Panc1 (cell line): ENCODE results near the genes LTC4S, BTNL8 and TRIM52.

GRCh38 chr5:179793336-179794576 is at the start of gene LTC4S:
TSS of gene LTC4S (plus strand) at chr5:179793986.
- RRBS, 2 experiments = no CpG with 5 or more reads among the region's 23 CpGs

DNA sequence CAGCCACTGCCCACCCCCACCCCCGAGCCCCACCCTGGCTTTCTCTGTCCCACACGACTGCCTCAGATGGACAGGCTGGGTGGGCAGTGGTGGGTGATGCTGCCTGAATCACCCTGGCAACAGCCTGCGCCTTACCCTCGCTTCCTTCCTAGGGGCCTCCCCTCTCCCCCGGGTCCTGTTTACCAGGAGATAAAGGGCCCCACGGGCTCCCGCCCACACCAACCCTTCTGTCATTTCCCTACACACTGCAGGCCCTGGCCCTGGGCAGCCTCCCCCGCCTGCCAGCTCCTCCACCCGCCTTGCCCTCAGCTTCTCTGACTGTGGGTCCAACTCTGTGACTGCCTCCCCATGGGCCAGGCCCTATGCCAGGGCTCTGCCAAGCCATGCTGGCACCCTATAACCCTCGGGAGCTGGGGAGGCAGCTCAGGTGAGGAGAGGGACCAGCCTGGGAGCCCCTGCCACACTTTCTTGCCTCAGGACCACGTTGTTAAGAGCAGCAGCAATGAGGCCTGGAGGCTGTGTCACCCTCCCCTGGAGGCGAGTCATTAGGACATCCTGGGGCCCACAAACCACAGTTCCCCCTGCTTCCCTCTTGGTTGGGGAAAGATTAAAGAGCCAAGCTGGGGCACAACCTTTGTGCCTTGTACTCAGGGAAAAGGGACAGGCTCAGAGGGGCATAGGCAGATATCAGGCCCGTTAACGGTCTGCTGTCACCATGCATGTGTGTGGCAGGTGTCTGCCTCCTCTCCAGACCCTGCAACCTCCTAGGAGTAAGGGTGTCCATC is 2.9 kb downstream of the MGAT4B start:
- RRBS, 2 experiments = no CpG with 5 or more reads among the region's 14 CpGs

DNA sequence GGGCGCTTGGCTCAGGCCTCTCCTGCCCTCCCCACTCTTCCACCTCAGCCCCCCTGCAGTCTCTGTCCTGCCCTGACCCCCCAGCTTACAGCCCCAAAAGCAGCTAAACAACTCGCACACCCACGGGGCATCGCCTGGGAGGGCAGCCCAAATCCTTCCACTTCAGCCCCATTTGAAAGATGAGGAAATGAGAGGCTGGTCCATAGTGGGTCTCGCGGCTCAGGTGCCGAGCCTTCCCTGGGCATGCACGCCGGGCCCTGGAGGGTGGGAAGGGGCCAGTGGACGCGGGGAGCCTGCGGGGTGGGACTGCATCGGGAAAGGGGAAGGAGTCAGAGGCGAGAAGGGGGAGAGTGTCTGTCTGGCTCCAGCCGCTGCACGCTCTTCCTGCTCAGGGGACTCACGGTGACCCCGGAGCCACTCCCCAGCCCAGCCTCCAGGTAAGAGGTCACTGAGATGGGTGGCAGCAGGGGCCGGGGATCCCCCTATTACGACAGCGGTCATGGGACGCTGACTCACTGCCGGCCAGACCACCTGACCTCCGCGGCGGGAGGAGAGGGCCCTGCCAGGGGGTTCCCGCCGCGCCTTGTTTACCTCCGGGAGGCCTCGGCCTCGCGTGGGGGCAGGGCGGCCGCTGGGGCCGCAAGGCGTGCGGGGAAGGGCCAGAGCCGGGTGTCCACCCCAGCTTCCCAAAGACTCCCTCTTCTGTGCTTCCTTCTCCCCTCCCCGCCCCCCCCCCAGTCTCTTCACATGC is 1.9 kb upstream of the SQSTM1 start:
- RRBS, 2 experiments = under 1 to 3% methylated on average over 18 to 21 of the region's 40 CpGs

GRCh38 chr5:179835866-179836491 is 15.3 kb downstream of the SQSTM1 start:
- RRBS, 2 experiments = no CpG with 5 or more reads among the region's 7 CpGs

- RRBS, 2 experiments = no CpG with 5 or more reads among the region's 24 CpGs
Observed at GRCh38 chr5:179836492-179837612, 16.1 kb downstream of the SQSTM1 start.

DNA sequence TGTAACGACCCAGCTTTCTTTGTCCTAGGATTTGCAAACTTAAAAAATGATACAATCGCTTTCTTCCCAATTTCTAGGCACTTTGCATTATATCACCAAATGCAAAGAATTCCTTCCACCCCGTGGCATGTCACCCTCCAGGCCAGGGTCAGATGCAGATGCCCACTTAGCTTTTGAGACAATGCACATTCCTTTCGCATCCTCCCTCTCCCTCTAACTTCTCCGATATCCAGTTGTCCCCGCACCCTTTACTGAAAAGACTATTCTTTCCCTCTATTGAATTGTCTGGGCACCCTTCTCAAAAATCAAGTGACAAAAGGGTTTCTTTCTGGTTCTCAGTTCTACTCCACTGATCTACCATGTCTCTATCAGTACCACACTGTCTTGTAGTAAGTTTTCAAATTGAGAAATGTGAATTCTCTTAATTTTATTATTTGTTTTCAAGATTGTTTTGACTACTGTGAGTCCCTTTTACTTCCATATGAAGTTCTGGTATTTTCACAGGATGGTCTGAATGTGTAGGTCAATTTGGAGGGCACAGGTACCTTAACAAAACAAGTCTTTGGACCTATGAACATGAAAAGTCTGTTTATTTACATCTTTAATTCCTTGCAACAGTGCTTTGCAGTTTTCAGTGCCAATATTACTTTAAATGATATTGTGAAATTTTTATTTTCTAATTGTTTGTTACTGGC is 17.2 kb downstream of the RNF130 start:
- RRBS, 2 experiments = no CpG with 5 or more reads among the region's 6 CpGs

DNA sequence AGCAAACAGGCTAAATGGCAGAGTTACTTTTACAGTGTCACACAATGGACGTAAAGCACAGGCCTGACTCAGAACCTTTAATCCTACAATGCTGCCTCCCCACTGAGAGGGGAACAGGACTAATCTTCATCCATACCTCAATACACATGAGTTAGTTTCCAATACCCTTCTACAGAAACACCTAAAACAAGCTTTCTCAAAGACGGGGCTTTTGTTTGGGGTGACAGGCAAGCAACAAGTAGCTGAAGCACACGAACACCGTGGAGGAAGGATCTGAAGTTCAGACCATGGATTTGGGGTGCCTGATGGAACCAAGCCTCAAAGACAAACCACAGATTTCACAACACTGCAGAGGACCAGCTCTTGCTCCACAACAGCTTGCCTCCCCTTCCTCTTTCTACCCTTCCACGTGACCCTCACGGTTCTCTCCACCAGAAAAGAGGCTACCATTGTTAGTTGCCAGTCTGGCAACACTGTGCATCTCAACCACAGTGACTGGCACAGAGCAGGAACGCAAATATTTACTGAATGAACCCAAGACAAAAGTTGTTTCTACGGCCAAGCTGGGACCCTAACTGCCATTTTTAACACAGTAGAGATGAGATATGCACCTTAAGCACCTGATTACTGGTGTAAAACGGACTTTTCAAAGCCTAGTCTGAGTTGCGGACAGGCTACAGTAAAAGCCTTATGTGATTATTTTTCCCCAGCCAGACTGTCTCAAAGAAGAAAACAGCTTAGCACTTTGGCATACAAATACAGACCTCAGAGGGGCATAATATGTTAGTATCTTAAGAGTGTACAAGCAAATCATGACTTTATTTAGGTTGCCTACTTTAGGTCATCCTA is 1.6 kb downstream of the RNF130 start:
- RRBS, 2 experiments = no CpG with 5 or more reads among the region's 10 CpGs

DNA sequence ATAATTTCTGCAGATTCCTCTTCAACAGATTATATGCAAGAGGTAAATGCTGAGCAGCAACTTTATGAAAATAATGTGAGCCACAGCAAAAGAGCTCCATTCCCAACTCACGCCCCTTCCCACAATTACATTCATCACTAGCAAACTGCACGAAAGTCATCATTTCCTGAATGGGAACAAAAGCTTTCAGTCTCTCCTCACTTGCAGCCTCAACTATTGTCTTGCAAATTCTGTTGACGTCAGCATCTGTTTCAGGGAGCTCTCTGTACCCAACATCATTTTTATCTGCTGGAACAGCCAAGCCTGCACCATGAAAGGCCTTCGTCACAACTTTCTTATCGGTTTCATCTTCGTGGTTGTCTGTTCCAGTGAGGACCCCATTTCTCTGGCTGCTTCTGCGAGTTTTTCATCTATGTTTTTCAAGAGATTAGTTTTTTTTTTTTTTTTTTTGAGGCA is 14.2 kb upstream of the RNF130 start:
- RRBS, 2 experiments = no CpG with 5 or more reads among the region's 7 CpGs

DNA sequence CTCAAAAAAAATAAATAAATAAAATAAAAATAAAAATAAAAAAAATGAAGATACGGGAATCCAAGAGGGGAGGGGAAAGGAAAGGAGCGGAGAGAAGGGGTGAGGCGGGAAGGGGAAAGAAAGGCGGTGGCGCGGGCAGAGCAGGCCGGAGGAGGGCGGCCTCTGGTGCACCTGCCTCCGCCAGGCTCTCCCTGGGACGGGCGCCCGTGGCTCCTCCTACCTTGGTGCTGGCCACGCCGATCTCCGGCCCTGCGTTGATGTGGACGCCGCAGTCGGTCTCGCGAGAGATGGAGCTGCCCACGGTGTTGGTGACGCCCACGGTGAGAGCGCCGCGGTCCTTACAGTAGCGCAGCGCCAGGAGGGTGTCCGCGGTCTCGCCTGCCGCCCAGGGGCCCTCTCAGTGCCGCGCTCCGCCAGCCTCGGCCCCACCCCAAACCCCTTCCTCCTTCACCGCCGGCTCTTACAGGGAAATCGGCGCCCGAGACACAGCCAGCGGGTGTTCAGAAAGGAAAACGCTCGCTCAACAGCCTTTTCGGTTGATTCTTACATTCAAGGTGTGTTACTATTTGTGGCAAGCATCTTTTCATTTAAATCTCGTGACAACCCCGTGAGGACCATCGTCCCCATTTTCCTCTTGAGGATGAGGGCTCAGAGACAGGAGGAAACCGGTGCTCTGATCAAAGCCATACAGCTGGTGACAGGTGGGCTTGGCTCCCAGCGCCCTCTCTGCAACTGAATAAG is 21.9 kb upstream of the MAPK9 start:
- RRBS, 2 experiments = 81 to 90% methylated on average over 6 of the region's 51 CpGs

DNA sequence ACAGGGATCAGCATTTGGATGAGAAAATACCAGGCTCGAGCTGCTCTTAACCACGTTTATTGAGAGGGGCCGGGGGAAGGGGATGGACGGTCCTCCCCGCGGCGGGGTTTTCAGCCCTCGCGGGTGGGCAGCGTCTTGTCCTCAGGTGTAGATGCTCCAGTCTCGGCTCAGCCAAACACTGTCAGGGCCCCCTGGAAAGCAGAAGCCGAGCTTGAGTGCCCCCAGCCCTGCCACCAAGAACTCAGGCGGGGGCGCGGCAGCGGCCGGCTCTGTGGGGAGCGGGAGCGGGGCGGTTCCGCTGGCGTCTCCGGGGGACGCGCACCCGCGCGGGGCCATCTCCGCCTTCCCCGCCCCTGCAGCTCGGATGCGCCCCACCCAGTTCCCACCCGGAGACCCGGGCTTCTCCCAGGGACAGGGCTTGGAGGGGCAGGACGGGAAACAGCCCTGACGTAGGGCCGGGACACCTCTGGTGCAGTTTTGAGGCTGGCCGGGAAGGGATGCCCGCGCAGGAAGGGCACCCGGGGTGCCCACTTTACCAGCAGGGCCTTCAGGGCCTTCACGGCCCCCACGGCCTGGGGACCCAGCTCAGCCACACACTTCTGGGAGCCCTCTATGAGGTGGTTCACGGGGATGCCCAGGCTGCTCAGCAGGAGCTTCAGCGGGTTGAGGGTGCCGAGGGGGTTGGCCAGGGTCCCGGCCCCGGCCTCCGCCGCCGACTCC is 1.1 kb downstream of the SCGB3A1 start:
- RRBS, 2 experiments = 12 to 19% methylated on average over 20 of the region's 51 CpGs

DNA sequence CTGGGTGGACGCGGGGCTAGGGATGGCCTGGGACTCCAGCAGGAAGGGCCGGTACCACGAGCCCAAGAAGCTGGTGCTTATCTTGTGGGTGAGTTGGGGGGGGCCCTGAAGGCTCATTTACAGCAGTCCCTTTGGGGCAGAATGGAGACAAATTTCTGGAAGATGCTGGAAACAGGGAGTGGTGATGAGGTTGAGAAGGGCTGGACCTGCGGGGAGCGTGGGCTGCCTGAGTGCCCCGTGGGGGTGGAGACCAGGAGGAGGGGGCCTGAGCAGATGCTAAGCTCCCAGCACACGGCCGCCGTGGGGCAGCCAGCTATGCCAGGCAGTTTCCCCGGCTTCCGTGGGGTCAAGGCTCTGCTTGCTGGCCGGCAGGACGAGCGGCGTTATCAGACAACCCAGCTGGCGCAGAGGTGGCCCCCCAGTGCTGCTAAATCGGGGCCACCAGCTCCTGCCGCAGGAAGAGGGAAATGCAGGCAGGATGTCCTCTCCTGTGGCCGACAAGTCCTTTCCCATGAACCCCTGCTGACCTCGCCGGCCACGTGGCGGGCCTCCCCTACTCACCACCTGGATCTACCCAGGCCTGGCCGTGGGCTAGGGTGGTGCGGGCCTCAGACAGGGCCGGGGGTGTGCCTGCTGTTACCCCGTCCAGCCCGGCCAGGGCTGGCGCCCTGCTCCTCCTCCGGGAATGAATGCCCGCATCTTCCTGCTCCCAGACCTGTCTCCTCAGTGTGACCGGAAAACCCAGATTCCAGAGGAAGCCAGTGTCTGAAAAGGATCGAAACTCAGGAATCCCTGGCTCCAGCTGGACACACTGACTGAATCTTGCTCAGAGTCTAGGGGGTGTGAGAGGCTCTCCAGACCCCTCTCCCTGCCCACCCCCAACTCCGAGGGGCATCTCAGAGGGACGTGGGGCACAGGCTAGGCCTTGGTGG is 4.1 kb downstream of the FLT4 start:
- RRBS, 2 experiments = 53 to 72% methylated on average over 9 of the region's 36 CpGs

DNA sequence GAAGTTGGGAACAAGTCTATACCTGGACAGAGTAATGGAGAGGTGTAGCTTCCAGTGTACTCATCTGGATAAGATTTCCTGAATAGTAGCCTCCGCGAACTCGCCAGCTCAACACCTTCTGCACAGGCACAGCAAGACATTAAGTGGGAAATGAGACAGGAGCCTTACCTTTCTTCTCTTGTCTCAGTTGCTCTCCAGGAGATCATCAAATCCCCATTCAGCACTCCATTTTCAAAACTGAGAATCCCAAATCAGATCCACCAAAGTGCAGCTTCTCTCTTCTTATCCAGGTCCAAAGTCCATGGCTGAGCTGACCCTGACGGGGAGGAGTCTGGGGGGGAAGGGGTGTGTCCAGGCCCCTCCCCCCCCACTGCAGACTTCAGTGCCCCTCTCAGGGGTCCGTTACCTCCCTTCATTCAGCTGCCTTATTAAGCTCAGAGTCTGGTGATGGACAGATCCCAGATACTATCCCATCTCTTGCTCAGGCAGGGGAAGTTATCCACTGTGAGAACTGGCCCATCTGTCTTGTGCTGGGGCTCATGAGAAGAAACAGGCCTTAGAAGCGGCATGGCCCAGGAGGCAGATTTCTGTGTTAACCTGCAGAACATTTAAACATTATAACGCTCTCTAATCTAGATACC is 6.0 kb upstream of the MGAT1 start:
- RRBS, 2 experiments = no CpG with 5 or more reads among the region's 7 CpGs

- RRBS, 2 experiments = no CpG with 5 or more reads among the region's 8 CpGs
Observed at GRCh38 chr5:180817780-180818288, 15.2 kb upstream of the MGAT1 start.

DNA sequence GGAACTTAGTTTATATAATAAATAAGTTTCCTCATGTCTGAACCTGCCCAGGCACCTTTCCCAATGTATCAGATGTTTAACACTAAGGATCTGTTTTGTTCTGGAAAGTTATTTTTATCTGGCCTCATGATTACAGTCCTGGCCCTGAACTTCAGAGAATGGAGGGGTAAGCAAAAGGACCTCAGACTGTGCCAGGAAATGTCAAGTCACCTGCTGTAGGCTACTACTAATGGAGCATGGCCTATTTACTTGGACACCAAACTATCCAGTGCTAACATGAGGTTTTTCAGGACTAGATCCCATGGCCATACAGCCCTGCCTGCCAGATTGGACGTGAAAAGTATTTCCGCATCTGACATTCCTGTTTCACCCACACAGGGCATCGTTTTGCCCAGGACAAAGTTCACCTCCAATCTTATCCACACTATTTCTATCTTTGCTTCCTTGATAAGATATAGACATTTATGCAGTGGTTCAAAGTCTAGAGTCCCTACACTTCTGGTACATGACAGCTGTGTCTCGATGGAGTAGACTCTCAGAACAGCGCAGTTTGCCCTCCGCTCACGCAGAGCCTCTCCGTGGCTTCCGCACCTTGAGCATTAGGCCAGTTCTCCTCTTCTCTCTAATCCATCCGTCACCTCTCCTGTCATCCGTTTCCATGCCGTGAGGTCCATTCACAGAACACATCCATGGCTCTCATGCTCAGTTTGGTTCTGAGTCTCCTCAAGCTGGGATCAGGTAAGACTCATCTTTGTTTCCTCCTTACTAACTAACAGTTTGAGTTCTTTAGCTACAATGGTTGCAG is at the start of gene BTNL8:
Gene BTNL8, plus strand, starts transcription at position 538 of the 805 bp plus-strand sequence.
- RRBS, 2 experiments = no CpG with 5 or more reads among the region's 12 CpGs

DNA sequence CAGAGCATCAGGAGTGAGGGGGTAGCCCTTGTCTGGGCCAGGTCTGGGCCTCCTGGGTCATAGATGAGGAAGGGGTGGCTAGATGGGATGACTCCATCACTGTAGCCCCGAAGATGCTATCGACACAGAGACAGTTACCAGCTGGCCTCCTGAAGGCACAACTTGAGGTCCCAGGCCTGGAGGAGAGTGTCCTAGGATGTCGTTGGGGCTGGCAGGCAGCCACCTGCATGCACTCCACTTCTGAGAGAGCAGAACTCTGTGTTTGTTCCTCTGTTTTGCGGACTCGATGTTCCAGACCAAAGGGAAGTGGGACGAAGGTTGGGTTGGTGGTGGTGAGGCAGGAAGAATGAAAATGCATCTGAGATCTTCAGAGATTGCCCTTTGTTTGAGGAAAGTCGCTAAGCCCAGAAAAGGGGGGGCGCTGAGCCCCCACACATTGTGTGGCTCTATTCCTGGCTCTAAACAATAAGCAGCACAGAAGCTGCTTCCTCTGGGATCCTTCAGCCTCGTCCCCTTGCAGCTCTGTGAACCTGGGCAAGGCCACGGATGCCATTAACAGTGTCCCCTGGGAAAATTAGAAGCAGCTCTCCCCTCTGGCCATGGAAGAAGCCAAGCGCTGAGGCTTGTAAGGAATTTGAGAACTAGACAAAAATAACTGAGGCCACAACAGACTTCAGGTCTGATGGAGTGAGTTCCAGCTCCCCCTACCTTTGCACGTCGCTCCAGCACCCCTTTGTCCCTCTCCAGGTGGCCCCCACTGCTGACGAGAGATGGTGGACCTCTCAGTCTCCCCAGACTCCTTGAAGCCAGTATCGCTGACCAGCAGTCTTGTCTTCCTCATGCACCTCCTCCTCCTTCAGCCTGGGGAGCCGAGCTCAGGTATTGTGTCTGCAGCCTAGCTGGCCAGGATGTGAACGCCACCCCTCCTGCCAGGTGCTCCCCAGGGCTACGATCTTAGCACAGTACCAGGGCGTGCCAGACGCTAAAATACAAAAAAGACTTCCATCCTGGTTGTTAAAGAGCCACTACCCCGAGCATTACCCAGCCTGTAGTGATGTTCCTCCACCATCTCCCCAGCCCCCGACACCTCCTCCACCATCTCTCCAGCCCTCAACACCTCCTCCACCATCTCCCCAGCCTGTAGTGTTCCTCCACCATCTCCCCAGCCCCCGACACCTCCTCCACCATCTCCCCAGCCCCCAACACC is 5.1 kb downstream of the BTNL9 start:
- RRBS, 2 experiments = no CpG with 5 or more reads among the region's 23 CpGs

- RRBS, 2 experiments = no CpG with 5 or more reads among the region's 21 CpGs
Observed at GRCh38 chr5:181160296-181160808, 13.0 kb downstream of the OR2V2 start.

DNA sequence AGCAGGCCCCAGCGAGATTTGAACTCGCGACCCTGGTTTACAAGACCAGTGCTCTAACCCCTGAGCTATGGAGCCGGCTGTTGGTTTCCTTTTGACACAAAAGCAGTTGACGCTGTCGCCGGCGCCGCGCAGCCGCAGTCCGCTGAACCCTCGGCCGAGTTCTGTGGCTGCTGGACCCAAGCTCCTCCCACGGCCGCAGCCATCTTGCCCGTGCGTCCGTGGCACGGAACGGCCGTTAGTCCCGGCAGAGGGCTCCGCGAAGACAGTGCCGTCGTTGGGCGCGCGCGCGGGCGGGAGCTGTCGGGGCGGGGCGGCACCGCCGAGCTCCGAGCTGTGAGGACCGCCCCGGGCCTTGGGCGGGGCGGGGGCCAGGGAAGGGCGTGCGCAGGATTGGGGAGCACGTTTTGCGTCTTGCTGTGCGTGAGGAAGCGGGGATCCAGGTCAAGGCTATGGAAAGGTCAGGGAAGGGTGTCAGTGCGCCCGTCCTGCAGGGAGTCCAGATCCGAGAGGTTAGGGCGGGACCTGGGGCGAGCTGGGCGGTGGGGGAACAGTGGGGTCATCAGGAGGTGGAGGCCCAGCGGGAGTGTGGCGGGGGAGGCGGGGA is 13.2 kb downstream of the TRIM7 start:
- RRBS, 2 experiments = 0 to 4% methylated on average over 8 to 19 of the region's 58 CpGs

- RRBS, 2 experiments = no CpG with 5 or more reads among the region's 55 CpGs
Observed at GRCh38 chr5:181223417-181224414, 635 bp downstream of the TRIM41 start.

DNA sequence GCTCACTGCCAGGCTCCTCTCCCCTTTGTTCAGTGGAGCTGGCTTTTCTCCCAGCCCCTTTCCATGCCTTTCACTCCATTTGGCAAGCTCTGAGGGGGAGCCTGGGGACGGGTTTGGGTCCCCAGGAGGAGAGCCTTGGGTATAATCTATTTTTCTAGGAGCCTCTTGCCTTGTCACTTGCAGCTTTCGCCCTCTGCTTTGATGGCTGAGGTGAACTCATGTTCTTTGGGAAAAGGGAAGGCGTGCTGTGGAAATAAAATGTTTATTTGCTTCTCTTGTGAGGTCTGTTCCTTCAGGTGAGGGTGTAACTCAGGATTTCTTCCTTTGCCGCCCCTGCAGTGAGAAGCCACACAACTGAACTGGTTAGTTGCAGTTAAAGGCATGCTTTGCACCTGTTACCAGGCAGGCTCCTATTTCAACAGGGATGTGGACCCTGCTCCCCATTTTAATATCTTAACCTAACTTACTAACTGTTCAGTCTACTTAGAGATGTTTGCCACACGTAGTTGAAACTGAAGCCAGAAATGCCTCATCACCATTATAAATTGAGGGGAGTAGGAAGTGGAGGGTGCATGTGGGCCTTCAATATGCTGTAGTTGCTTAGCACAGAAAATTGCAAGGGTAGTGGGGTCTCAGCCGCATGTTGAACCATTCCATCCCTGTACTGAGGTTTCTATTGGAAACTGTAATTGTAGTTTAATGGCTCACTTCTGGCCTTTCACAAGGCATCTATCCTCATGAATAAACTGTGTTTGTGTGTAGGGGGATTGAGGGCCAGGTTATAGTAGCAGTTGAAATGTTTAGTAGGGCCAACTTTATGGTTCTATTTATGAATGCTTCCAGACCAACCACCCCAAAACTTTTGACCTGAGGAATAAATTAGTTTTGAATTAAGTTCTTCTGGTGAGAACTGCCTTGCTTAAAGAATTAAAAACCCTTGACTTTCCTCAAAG is 7.9 kb downstream of the RACK1 start:
- RRBS, 2 experiments = no CpG with 5 or more reads among the region's 6 CpGs

GRCh38 chr5:181261023-181261300 is at the start of gene TRIM52:
TSS of gene TRIM52 (minus strand) at chr5:181261143.
- RRBS, 2 experiments = under 1 to 3% methylated on average over 6 of the region's 28 CpGs